Mammary epithelial cell (primary cell): ENCODE measurements around the gene RGMB.

DNA sequence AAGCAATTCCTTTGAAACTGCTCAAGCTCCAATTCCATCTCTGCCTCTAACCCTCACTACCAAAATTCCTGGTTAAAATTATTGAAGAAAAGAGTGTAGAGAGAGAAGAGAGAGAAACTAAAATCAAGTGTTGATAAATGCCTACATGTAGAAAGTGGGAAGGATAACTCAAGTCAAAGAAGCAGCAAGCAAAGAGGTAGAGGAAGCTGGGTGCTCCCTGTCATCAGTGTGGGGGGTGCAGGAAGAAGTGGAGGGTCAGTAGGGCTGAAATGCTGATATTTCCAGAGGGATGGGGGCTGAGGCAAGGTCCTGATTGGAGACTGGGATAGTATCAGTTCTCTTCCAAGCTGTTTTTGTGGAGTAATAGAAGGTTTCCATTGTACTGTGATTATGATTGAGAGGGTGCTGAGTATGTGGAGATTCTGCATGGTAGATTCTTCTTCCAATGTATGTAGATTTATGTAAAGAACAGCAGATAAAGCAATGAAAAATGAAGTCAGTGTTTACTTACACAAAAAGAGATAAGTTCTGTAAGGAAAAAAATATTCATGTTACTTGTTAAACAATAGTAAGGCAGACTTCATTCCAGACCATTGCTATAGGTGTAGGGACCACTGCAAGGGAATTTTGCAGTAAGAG, 24.2 kb downstream of the CAST start:
- CAGE, long polyA plus RNA: no peak

GRCh38 chr5:96764883-96765553, 42.7 kb downstream of the ERAP1 start:
- CAGE, long polyA plus RNA: no peak
- RRBS: no CpG with 5 or more reads among the region's 3 CpGs

DNA sequence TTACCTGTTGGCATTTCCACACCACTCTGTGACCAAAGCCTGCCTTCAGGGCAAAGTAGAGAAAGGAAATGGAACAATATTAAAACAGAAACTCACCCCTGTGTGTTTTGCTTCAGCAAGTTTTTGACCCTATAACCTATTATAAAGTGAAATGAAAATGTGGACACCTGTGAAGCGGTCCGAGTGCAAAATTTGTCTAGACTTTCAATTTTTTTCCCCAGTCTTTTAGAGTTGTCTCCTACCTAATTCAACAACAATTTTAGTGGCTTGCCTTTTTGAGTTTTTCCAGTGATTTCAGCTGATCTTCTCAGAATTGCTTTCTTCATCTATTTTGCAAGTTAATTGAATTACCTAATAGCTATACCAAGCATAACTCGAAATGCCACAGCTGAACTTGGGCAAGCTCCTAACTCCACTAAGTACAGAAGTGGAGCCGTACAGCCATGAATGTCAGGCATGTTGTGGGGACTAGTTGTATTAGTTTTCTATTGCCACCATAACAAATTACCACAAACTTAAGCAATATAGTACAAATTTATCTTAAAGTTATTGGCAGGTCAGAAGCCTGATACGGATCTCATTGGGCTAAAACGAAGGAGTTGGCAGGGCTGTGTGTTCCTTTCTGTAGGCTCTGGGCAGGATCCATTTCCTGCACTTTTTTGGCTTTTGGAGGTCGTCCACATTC, 22.3 kb downstream of the LNPEP start:
- CAGE, long polyA plus RNA: no peak
- RRBS: no CpG with 5 or more reads among the region's 7 CpGs

DNA sequence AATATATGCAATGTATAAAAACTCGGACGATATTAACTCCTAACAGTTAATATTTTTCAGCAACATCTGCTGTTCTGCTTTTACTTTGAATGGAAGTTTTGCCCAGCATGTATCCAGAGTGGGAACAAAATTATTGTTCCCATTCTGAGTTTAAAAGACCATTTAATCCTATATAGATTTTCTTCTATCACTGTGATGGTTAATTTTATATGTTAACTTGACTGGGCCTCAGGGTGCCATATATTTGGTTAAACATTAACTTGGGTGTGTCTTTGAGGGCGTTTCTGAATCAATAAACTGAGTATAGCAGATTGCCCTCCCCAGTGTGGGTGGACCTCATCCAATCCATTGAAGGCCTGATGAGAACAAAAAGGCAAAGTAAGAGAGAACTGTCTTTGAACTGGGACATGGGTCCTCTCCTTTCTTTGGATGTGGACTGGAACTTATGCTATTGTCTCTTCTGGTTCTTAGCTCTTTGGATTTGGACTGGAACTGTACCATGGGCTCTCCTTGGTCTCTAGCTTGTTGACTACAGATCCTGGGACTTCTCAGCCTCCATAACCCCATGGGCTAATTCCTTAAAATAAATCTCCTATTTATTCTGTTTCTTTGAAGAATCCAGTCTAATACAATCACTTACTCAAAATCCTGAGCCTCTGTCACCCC, 17.3 kb downstream of the RIOK2 start:
- CAGE, long polyA plus RNA: no peak
- RRBS: no CpG with 5 or more reads among the region's 3 CpGs

- CAGE, long polyA plus RNA: no peak
- RRBS: no CpG with 5 or more reads among the region's 8 CpGs
Measured at GRCh38 chr5:97178678-97179259, 4.3 kb downstream of the RIOK2 start.

DNA sequence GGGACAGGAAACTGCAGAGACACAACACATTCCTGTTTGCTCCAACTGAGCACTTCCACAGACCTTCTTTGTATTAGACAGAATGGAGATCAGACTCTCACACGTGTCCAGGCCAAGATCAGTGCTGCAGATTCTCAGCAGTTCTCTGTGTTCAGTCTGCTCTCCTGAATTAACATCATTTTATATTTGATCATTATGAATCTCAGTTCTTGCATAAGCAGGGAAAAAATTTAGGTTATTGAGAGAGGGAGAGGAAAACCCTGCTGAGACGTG, 471.8 kb upstream of the RGMB start:
- CAGE, long polyA plus RNA: no peak
- RRBS: no CpG with 5 or more reads among the region's 2 CpGs

GRCh38 chr5:98513443-98513725, 260.1 kb upstream of the RGMB start:
- CAGE, long polyA plus RNA: no peak
- RRBS: no CpG with 5 or more reads among the region's 4 CpGs

GRCh38 chr5:98769248-98769690, 4.2 kb upstream of the RGMB start:
- CAGE, long polyA plus RNA: no peak
- RRBS: no CpG with 5 or more reads among the region's 33 CpGs

DNA sequence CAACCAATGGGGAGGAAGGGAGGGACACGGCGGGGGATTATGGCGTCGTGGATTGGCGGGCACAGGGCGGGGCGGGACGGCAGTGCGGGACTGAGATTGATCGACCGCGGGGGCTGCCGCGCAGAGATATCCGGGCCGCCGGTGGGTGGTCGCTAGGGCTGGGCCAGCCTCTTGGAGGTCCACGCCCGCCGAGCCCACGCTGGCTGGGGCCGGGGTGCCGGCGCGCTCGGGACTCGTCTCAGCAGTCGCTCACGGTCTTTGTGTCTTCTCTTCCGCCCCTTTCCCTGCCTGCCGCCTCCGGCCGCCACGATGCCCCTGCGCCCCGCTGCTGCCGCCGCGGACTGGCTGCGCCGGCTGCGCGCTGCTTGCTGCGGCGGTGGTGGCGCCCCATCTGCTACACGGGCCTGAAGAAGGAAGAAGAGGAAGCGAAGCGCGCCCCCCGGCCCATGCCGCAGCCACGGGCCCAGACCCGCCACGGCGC, at the start of gene RGMB:
TSS of gene RGMB (plus strand) at position 121 of the 481 bp plus-strand sequence.
- CAGE, long polyA plus RNA: no peak
- RRBS: 1% methylated on average over 37 of the region's 57 CpGs

DNA sequence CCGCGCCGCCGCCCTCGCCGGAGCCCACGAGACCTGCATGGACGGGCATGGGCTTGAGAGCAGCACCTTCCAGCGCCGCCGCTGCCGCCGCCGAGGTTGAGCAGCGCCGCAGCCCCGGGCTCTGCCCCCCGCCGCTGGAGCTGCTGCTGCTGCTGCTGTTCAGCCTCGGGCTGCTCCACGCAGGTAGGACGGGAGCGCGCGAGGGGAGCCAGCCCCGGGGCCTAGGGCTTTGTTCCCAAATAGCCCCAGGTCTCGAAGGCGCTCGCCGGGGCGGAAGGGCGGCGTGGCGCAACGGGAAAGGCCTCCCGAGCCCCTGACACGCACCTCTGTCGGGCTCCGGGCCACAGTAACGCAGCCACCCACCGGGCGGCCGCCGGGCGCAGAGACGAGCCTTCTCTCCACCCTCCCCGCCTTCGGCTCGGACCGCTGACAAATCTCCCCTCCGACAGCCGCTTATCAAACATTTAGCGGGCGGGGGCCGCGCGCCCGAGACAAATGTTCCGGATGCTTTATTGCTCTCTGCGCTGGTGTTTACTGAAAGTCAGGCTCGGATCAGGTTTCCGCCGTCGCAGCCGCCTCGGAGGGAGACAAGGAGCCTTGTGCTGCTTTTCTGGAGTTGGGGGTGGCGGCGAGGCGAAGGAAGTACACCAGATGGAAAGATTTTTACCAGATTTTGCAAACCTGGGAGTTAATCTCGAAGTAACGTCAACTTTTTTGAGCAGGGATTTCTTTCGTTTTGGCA, 732 bp downstream of the RGMB start:
- CAGE, long polyA plus RNA: no peak
- RRBS: 1% methylated on average over 34 of the region's 72 CpGs

DNA sequence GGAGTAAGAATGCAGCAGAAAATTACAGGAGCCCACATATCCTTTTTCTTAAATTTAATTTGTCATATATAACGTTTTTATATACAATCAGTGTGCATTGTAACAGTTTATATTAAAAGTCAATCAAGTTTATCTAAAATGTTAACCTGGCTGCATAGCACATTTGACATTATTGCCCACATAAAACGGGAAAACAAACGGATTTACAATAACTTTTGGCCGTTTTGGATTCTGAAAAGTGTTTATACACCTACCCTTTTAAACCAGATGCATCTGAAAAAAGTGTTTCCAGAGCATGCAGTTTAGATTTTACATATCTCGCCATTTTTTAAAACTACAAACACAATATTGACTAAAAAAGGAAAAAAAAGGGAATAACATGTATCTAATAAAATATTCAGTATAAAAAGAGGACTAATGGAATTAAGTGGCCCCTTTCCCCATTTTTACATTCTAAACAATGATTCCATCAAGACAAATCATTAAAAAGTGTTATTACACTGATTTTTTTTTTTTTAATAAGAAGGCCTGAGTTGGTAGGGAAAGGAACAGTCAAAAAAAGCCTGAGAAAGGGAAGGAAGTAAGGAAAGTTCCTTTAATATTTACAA, 73.5 kb downstream of the CHD1 start:
- CAGE, long polyA plus RNA: no peak
- RRBS: no CpG with 5 or more reads among the region's 5 CpGs

DNA sequence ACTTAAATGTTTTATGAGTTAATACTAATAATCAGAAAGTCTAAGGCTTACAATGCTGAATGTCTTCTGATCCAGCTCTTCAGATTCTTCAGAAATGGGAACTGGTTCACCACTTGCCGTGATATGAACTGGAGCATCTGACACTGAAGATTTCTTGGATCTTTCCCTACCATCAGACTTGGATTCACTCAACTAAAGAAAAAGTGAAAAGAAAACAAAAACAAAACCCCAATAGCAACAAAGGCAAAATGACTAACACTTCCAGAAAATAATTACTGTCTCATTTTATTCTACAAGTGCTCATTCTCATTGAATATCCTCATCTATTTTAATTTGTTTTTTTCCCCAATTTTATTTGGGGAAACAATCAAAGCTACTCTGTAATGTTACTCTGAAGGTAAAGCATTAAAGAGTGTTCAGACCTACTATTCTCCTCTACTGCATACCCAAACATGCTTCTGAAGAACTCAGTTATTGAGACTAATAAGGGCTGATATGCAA, 60.3 kb downstream of the CHD1 start:
- CAGE, long polyA plus RNA: no peak
- RRBS: no CpG with 5 or more reads among the region's 1 CpG

DNA sequence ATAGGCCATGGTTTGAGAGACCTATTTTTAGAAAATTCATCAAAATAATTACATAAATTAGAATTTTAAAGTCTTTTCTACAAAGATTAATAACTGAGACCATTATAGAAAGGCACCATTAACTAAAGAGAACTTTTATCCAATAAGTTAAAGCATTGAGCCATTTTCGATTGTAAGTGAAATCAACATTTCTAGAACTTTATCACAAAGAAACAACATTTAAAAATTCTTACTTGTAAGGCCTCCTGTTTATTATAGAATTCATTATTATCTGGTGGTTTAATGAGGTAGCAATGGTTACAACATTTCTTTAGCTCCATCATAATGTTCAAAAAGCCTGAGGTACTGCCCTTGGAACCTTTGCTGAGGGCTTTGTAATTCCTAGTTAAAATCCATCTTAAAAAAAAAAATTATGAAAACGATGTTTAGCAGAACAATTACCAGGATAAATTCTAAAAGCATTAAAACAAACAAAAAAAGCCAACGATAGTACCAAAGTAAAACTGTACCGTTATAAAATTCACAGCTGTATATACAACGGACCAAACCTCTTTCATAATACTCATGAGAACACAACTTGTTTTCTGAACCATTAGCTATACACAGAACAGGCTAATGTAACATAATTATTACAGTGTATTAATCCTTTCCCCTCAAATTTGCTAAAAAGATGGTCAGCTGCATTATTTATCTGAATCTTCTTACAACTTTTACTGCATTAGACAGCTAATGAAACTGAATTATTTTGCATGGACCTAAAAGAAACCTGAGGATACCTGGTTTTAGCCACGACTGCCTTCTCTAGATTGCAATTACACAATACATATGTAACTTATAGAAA, 39.7 kb downstream of the CHD1 start:
- CAGE, long polyA plus RNA: no peak
- RRBS: no CpG with 5 or more reads among the region's 6 CpGs

DNA sequence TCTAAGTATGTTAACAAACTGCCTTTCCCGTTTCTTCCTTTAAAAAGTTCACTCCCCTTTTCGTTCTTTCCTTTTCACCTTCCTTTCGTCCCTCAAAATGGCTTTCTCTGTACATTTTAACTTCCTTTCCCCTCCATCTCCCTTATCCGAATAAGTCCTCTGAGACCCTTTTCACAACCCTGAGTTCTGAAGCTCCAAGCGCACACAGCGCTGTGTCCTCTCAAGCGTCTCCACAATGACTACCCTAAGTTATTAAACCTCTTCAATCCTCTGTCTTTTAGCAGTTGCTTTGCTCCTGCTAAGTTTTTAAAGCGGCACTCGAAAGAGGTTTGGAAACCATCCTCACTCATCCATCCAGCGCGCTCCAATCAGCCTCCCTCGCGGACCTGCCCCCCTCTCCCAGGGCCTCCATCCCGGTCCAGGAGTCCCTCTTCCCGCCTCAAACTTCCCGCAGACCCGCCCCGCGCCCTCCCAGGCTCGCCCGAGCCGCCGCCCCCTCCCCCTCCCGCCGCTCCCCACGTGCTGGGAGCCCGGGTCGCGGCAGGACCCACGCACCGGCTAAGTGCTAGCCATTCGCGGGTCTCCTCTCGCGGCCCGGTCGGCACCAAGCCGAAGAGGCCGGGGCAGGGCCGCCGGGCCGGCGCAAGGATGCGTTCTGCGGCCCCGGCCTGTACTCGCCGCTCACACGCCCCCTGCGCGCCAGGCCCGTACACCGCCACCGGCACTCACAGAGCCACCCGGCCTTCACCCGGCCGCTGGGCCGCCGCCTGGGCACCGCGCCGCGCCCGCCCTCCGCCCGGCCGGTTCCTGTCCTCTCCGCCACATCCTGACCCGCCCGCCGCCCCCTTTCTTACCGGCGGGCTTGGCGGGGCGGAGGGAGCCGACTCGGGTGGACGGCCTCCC, 871 bp downstream of the CHD1 start:
- CAGE, long polyA plus RNA: no peak
- RRBS: 2% methylated on average over 32 of the region's 78 CpGs

- CAGE, long polyA plus RNA: no peak
- RRBS: no CpG with 5 or more reads among the region's 9 CpGs
Measured at GRCh38 chr5:98930090-98930398, 1.2 kb upstream of the CHD1 start.

- CAGE, long polyA plus RNA: no peak
- RRBS: no CpG with 5 or more reads among the region's 7 CpGs
Measured at GRCh38 chr5:100647764-100648330, 112.7 kb downstream of the FAM174A start.

DNA sequence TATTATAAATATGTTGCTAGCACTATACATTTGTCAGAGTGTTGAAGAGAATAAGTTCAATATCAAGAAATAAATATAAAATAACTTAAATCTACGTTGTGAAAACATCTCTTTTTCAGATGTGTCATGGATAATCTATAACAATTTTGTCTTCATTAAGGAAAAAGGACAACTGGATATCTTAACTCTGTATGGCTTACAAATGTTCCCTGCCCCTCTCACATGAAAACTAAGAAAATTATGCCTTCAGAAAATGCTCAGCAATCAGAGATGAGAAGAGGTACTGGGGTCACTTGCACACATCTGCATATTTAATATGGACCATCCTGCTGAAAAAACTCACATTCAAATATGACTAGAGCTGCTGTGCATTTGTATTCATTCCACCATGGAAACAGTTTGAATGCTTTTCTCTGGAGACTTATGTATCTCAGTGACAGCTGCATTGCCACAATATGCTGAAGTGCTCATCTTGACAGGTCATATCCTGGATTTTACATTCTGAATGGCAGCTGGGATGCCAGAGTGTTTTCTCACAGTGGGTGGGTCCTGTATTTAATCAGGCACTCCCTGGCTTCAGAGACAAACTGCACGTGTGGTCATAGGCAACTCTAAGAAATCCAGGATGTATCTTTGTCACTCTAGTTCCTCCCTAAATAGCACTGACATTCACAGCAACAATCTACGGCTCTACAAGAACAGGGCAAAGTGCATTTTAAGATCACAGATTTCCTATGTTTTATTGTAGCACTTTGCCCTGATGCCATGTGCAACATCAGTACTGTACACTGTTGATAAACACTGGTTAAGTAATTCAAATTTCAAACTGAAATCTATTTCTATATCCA, 75.7 kb downstream of the ST8SIA4 start:
- CAGE, long polyA plus RNA: no peak
- RRBS: no CpG with 5 or more reads among the region's 3 CpGs

GRCh38 chr5:102241720-102242165, 54.3 kb downstream of the SLCO4C1 start:
- CAGE, long polyA plus RNA: no peak

- CAGE, long polyA plus RNA: no peak
- RRBS: no CpG with 5 or more reads among the region's 2 CpGs
Measured at GRCh38 chr5:102771443-102772102, 16.5 kb downstream of the PAM start.

DNA sequence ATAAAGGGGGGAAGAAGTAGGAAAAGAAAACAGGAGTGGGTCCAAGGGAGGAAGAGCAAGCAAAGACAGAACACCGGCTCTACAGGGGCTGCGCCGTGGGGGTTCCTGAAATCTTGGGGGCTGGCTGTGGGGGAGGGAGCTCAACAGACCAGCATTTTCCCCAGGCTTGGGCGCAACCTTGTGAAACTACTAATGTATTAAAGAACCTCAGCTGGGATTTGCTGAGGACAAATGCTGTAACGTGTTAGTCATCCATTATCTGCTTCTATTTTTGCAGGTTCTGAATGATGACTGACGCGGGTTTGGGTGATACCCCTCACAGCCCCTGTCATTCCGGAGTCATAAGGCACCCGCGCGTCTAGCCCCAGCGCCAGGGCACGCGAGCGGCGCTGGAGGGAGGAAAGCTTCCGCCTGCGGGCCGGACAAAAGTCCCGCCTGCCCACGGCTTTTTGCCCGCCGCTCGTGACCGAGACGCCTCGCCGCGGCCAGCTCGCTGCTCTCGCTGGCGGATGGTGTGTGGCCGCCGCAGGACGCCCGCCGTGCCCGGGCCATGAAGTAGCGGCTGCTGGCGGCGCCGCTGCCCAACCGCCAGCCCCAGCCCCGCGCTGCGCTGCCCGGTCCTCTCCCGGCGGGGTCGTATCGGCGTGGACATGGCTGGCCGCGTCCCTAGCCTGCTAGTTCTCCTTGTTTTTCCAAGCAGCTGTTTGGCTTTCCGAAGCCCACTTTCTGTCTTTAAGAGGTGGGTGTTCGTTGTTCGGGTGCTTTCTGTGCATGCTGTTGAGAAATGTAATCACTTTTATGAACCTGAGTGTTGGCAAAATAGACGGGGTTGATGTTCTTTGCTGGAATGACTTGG, 110.7 kb downstream of the PAM start:
- CAGE, long polyA plus RNA: no peak
- RRBS: 2% methylated on average over 19 of the region's 58 CpGs